Tibial nerve (tissue), 3 donors: ENCODE measurements around a stretch of chr12.

GRCh38 chr12:46394327-46395043, 21.9 kb upstream of the SLC38A2 start:
- PRO-cap: no peak
- RAMPAGE, long total RNA, 3 experiments: no peak in any of the 3 experiments

DNA sequence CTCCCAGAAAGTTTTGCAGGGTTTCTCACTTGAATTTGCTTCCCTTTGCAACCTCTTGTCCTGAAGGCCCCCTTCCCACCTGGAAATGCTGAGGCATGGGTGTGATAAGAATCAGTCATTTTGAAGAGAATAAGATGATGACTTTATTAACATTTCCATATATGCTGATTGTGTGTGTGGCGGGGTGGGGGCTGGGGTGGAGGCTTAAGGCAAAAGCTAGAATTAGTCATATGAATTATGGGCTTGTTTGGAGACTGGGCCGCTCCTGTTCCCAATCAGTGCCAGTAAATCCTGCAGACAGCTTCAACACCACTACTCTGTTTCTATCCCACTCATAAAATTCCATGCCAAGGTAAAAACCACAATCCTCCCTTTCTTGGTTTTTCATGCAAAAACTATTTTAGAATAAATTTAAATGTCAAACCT, 29.8 kb upstream of the SLC38A2 start:
- PRO-cap: no peak
- RAMPAGE, long total RNA, 3 experiments: no peak in any of the 3 experiments

DNA sequence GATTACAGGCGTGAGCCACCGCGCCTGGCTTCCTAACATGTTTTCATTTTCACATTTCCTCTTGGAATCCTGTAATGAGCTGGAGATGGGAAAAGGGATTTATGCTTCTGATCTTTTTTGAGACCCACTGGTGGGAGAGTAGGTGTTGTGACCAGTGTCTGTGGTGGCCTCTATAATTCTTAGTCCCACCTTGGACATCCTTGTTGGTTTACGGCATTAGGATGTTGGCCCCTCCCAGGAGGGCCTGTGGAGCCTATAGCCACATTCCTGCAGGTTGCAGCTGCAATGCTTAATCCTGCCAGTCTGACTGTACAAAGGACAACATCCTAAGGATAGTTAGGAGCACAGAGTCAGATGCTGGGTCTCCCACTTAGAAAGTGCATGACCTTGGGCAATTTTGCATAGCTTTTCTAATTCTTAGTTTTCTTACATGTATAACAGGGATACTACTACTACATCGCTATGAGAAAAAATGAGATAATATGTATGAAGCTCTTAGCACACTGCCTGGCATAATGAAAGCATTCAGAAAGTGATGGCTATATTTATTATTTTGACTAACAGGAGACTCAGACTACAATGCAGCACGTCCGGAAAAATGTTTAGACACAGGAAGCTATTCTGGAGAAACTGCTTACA, 150.9 kb upstream of the SLC38A2 start:
- PRO-cap: no peak
- RAMPAGE, long total RNA, 3 experiments: no peak in any of the 3 experiments

- PRO-cap: no peak
- RAMPAGE, long total RNA, 3 experiments: start-site peak on the plus strand in 3 of 3 experiments, at chr12:46639355-46640237 at its widest, 5 to 12 reads per replicate
Observed at GRCh38 chr12:46639178-46639799, 186.5 kb downstream of the SLC38A4 start.

- PRO-cap: no peak
- RAMPAGE, long total RNA, 3 experiments: no peak in any of the 3 experiments
Observed at GRCh38 chr12:46796121-46796553, 29.7 kb downstream of the SLC38A4 start.

- PRO-cap: no peak
- RAMPAGE, long total RNA, 3 experiments: no peak in any of the 3 experiments
Observed at GRCh38 chr12:46814067-46814591, 11.7 kb downstream of the SLC38A4 start.

DNA sequence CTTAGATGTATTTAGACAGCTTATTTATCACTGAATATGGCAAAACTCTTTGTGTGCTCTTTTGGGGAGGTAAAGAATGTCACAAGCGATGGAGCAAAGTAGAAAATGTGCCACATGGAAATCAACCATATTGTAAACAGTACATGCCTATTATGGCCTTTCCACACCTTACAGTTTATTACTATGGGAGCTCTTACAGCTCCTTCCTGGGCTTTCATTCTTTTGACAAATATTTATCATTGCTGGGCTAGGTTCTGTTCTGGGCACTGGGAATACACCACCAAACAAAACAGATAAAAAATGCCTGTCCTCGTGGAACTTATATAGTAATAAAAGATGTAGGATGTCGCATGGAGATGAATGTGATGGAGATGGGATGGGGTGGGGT, 11.4 kb upstream of the PCED1B start:
- PRO-cap: no peak
- RAMPAGE, long total RNA, 3 experiments: no peak in any of the 3 experiments

- PRO-cap: no peak
- RAMPAGE, long total RNA, 3 experiments: no peak in any of the 3 experiments
Observed at GRCh38 chr12:47075328-47075846, 4.0 kb upstream of the PCED1B start.

DNA sequence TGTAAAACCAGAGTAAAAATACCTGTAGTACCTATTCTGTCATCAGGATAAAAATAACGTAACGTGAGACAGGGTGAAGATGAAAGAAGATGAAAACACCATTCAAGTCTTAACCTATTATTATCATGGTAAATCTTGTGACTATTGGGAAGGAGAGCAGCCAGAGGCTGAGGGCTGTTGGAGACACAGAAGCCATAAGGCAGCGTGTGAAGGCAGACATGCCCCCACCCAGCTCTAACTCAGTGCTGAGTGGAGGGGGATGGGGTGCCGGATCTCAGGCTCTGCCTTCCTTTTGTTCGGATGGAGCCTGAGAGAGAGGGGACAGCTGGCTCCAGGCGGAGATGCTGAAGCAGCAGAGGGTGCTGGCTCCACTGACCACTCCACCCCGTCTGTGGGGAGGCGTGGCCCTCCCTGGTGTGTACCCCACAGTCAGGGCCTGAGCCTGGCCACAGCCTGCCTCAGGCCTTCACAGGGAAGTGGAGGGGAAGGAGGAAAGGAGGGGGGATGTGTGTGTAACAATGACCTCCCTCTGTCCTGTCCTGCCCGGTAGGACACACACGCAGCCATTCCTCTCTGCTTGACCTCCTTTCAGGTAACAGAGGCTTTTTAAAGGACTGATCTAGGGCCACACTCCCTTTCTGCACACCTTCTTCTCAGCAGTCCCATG, 9.4 kb upstream of the ENDOU start:
- PRO-cap: no peak
- RAMPAGE, long total RNA, 3 experiments: no peak in any of the 3 experiments

GRCh38 chr12:47736701-47737747, 11.7 kb upstream of the ENDOU start:
- PRO-cap: bidirectional peak, plus-strand start at chr12:47737638, minus-strand start at chr12:47737517
- RAMPAGE, long total RNA, 3 experiments: no peak in any of the 3 experiments

DNA sequence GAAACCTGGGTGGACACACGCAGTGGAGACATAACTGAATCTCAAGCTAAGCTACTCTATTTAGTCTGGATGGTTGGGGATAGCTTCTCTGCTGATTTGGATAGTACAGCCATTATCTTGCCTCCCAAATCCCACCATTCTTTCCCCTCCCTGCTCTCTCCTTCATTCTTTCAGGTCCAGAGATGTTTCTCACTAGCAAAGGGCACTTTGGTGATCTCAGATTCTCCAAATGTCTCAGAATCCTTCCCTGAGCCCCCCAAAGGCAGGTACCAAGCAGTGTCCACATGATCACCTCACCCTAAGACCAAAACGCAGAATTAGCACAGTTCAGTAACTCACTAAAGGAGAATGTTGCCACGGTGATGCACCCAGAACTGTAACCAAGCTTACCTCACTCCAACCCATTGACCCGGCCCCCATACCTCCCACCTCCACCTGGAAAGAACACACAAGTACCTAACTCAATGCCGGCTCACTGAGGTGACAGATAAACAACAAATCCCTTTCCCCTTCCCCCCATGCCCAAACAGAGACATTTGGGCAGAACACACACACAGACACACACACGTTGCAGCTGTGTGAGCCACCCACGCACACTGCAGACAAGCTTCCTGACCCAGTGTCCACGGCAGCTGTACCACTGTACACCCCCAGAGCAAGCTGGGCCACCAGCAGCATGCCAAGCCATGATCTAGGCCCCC, 1.4 kb downstream of the RAPGEF3 start:
- PRO-cap: no peak
- RAMPAGE, long total RNA, 3 experiments: no peak in any of the 3 experiments

GRCh38 chr12:47758063-47758505, 596 bp downstream of the RAPGEF3 start:
- PRO-cap: no peak
- RAMPAGE, long total RNA, 3 experiments: start-site peak on the minus strand in 2 of 3 experiments, at chr12:47758129-47758202 at its widest, 23 to 35 reads per replicate

DNA sequence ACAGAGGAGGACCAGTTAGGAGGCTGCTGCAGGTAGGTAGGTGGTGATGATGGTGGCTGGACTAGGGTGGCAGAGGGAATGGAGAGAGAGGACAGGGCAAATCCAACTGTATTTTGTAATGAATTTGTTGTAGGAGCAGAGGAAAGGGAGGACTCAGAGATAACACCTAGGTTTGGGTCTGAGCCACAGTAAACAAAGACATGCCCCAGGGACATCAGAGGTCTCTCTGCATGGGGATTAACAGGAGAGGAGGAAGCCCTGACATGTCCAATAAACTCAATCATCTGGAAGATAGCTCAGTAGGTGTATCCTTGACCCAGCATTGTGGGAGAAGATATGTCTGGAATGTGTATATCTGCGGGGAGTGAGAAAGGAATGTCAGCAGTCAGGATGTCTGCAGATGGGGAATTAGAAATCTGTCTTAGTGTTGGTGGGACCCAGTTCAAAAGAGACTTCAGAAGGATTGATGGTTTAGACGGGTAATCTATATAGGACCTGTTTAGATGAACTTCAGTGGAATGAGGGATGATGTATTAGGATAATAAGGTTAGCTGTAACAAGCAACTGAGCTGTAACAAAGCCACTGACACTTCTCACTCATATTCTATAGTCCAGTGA, 4.6 kb upstream of the SLC48A1 start:
- PRO-cap: no peak
- RAMPAGE, long total RNA, 3 experiments: no peak in any of the 3 experiments

- PRO-cap: no peak
- RAMPAGE, long total RNA, 3 experiments: no peak in any of the 3 experiments
Observed at GRCh38 chr12:47774002-47774273, 900 bp downstream of the SLC48A1 start.

GRCh38 chr12:47776554-47777510, 3.8 kb downstream of the SLC48A1 start:
- PRO-cap: no peak
- RAMPAGE, long total RNA, 3 experiments: no peak in any of the 3 experiments

GRCh38 chr12:47795177-47796026, 22.4 kb downstream of the SLC48A1 start:
- PRO-cap: no peak
- RAMPAGE, long total RNA, 3 experiments: no peak in any of the 3 experiments

DNA sequence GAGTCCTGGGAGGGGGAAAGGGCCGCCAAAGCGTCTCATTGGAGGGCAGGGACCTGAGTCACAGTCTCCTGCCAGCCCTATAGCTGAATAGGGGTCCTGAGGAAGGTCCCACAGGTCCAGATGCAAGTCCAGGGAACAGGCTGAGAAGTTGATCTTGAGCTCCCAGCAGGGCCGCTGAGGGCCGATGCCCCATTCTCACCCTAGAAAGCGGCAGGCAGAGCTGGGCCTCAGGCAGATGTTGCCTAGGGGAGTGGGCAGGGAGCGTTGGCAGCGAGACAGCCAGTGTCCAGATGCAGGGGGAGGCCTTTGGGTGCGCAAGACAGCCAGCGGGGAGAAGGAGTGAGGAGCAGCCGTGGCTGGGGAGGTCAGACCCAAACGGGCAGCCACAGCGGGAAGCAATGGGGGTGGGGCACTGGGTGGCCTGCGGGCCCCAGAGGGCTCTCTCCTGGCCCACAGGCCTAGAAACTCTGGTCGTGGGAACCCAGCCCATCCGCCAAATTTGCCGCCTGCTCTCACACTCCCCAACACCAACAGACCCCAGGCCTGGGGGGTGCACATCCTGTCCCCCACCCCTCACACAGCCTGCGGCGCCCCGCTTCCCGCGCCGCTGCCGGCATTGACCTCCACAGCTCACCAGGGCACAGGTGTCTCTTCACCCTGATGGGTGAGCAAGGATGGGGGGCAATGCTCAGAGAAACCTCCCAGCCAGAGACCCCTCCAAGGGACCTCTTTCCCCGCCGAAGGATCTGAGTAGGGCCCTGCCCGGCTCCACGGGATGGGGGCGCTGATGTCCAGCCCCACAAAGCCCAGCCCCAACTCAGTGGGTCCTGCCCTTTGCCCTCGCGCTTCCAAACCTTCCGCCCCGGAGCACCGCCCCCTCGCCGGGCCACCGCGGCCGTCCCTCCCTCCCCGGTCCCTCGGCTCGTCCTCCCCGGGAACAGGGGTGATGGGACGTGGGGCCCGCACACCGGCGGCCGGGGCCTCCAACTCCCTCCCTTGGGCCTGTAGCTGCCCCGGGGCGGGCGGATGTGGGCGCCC, 898 bp downstream of the HDAC7 start:
- PRO-cap: bidirectional peak, plus-strand start at position 934 of the sequence, minus-strand start at position 819 of the sequence
- RAMPAGE, long total RNA, 3 experiments: start-site peak on the minus strand in 1 of 3 experiments, centred at position 603 of the sequence, 9 reads per replicate

- PRO-cap: no peak
- RAMPAGE, long total RNA, 3 experiments: no peak in any of the 3 experiments
Observed at GRCh38 chr12:47820956-47821661, 1.4 kb upstream of the HDAC7 start.

DNA sequence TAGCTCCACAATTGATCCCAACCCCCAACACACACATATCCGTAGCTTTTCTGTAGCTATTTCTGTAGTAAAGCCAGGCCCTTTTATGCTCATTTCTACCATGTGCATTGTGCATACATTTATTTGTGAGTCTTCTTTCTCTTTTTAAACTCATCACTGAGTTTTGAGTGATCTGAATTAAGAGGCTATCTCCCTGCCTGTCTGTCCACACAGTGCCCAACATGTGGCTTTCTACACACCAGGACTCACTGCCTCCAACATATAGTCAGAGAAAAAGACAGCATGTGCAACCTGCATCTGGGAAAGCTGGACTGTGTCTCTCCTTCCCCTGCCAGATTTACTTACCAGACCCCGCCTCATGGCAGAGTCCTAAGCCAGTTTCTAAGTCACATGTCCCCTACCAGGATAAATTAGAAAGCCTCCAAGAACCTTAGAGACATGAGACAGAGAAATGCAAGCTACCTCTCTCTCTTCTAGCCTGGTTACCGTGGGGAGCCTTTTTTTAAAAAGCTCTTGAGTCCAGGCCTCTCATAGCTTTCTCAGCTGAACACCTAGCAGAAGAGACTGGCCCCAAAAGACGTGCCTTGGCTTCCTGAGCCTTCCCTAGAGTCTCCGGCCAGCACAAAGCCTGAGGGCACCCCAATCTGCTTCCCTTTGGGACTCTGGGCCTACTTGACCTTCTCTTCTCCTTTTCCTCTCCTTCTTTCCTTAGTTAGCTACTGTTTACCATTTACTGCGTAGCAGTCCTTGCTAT, 2.7 kb upstream of the HDAC7 start:
- PRO-cap: no peak
- RAMPAGE, long total RNA, 3 experiments: no peak in any of the 3 experiments

- PRO-cap: no peak
- RAMPAGE, long total RNA, 3 experiments: no peak in any of the 3 experiments
Observed at GRCh38 chr12:47841578-47842244, 22.0 kb upstream of the HDAC7 start.